Fibroblast of villous mesenchyme (primary cell): Measurements from ENCODE around the genes ARHGAP27, CRHR1, LRRC37A and ARL17A.

DNA sequence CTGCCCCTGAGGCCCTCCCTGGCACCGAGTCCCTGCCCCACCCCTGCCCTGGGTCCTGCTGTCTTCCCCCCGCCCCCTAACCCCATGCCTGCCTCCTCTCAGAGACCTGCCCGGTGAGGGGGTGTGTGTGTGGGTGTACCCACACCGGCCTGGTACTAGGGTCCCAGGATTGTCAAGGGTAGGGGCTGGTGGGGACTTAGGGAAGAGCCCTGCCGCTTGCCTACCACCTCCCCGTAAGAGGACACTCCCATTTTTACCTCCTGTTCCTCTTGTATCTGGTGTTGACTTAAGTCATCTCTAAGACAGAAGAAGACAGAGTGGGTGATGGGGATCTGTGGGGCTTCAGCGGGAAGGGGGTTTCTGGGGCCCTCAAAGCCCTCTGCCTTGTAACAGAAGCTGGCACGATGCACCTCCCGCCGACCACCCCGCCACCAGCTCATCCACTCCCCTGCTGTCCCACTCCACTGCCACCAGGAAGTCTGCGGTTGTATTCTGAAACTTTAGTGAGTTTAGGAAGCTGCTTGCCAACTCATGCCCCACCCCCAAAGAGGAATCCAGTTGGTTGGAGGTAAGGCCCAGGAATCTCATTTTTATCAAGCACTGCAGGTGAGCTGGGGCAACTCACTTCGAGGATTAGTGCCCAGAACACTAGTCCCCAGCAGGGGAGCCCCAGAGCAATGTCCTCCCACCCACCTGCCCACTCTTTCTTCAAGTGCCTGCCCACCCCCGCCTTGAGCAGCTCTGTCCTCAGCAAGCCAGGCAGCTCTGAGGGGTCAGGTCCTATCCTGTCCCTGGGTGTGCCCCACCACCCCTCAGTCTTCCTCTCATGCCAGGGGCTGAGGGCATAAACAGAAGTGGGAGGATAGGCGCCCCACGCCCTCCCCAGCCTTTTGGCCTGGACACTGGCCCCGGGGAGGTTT lies 5.5 kb downstream of the SPATA32 start:
- CAGE, long polyA plus RNA, result no peak

- CAGE, long polyA plus RNA, result no peak
Observed at GRCh38 chr17:45262743-45264076, 1.3 kb upstream of the SPATA32 start.

GRCh38 chr17:45298399-45299053 lies 18.3 kb downstream of the MAP3K14 start:
- CAGE, long polyA plus RNA, result no peak

GRCh38 chr17:45312472-45313341 lies 4.1 kb downstream of the MAP3K14 start:
- CAGE, long polyA plus RNA, result no peak

GRCh38 chr17:45432497-45433655 lies at the start of gene ARHGAP27:
ARHGAP27 (minus strand) TSS chr17:45432870.
- CAGE, long polyA plus RNA, result no peak

- CAGE, long polyA plus RNA, result no peak
Observed at GRCh38 chr17:45447153-45447832, 14.6 kb upstream of the ARHGAP27 start.

DNA sequence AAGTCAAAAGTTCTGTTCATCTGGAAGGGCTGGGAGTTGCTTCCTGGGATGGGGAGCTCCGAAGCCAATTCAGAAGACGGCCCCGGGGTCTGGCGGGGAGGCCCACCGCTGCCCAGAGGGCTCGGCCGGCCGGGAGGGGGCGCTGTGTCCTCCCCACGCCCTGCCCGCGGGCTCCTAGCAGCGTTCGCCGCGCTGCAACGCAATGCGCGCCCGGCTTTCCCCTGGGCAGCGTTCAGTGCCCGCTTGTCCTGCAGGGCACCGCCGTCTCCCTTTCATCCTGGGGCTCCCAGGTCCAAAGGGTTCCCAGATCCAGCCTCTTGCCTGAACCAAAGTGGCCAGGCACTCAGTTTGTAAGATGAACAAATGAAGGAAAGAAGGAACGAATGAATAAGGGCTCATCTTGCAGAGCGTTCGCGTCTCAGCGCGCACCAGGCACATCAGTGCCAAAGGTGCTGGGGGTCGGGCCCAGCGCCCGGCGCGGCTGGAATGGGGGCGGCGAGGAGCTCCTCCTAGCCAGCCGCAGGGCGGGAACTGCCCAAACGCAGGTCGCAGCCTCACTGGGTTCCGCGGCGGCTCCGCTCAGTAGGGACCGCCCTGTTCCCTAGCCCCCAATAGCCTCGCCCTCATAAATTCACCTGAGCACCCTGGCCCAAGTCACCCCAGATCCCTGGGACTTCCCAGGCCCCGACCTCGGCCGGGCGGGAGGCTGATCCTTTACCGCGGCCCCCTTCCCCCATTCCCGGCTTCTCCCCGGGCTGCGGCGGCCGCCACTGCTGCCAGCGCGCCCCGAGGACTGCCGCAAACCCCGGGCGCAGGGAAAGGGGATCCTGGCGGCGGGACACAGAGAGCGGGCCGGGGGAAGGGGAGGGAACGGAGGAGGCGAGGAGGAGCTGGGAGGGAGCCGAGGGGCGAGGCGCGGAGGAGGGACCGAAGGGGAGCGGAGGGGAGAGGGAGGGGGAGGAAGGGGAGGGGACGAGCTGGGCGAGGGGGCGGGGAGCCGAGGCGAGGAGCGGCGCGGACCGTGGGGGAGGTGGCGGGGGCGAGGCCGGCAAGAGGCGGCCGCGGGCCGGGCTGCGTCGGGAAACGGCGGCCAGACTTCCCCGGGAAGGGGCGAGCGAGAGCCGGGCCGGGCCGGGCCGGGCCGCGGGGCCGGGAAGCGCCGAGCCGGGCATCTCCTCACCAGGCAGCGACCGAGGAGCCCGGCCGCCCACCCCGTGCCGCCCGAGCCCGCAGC lies at the start of gene CRHR1:
CRHR1 (plus strand) TSS at position 1,079 of the 1,234 bp plus-strand sequence.
- CAGE, long polyA plus RNA, result no peak

- CAGE, long polyA plus RNA, result no peak
Observed at GRCh38 chr17:45870056-45870472, 24.3 kb upstream of the MAPT start.

GRCh38 chr17:45934990-45935583 lies 40.7 kb downstream of the MAPT start:
- CAGE, long polyA plus RNA, result no peak

GRCh38 chr17:45949030-45949593 lies 49.9 kb upstream of the STH start:
- CAGE, long polyA plus RNA, result no peak

DNA sequence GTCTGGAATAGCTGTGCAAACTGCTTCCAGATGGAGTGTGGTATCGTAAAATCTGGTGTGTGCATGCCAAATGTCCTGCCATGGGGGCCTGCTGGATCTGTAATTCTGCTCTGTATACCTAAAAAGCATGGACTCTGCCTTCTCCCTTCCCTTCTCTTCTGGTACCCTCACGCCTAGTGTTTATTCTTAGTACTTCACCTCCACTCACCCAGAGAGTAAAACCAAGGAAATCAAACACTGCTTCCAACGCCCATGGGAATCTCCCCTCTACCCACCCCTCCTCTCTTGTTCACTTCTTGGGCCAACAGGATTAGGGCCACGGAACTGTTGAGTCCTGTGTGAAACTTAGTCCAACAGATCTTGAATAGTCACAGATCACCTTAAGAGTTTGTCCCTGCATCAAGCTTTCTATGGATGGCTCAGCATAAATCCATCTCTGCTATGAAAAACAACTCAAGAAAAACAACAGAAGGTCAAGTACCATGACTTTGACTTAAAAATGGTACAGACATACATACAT lies 38.9 kb downstream of the STH start:
- CAGE, long polyA plus RNA, result no peak

GRCh38 chr17:46046746-46047148 lies 47.7 kb downstream of the STH start:
- CAGE, long polyA plus RNA, result no peak

DNA sequence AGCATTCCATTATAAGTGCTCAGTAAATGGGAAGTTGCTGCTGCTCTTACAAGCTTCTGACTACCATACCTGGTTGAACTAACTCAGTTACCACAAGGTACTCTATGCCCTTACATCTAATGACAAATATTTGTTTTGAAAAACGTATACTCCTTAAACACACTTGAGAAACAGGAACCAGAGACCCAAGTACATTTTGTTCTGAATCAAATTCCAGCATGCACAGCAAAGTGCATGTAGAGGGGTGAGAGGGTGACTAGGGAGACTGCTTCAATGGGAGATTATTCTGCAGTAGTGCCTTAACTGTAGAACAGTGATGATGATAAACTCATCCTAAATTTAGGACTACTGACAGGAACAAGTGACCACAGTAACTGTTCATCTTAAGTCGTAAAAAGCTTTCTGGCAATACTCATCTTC lies 83.5 kb downstream of the KANSL1 start:
- CAGE, long polyA plus RNA, result no peak

DNA sequence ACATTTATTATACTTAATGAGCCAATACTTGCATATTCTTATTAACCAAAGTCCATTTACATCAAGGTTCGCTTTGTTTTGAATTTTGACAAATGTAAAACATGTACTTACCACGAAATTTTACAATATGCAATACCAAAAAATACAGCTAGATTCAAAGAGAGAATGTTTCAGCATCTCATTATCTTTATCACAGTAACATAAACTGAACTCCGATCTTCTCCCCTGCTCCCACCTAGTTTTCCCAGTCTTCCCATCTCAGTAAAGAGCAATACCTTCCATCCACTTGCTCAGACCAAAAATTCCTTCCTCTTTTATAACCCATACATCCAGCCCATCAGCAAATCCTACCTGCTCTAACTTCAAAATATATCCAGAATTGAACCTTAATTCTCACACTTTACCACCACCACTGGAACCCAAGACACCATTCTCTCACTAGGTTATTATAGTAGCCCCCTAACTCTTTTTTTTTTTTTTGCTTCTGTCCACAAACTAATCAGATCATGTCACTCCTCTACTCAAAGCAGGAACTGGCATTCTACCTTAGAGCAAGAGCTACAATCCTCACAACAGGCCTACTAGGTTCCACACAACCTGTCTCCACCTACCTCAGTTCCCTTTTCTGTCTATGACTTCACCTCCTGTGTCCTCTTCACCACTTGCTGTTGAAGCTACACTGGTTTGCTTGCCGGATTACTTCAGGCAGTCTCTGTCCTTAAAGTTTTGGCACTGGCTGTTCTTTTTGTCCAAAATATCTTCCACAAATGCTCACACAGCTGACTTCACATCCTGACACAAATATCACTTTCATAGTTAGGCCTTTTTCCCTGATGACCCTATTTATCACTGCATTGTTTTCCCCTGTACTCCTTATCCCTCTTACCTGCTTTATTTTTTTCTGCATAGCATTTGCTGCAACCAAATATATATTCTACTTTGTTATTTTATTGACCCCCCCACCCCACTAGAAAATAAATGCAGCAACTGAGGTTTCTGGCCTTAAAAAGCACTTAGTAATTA lies 72.2 kb downstream of the KANSL1 start:
- CAGE, long polyA plus RNA, result no peak

GRCh38 chr17:46136799-46137702 lies 56.2 kb downstream of the KANSL1 start:
- CAGE, long polyA plus RNA, result no peak

DNA sequence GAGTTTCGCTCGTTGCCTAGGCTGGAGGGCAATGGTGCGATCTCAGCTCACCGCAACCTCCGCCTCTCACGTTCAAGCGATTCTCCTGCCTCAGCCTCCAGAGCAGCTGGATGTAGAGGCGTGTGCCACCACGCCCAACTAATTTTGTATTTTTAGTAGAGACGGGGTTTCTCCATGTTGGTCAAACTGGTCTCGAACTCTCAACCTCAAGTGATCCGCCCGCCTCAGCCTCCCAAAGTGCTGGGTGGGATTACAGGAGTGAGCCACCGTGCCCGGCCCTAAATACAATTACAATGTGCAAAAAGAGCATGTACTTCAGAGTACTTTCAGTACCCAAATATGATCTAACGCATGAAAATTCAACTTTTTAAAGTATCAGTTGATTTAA lies 24.9 kb downstream of the KANSL1 start:
- CAGE, long polyA plus RNA, result no peak

DNA sequence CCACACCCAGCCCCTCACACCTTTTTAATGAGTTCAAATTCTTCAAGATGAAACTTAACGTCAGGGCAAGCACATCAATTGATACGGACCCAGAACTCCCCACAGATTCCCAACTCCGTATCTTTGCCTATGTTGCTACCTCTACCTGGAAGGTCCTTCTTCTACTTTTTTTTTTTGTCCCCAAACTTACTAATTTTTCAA lies 11.6 kb downstream of the KANSL1 start:
- CAGE, long polyA plus RNA, result no peak

GRCh38 chr17:46260354-46260660 lies 34.6 kb upstream of the LRRC37A start:
- CAGE, long polyA plus RNA, result no peak

- CAGE, long polyA plus RNA, result no peak
Observed at GRCh38 chr17:46294821-46295379, at the start of gene LRRC37A. LRRC37A (plus strand) TSS chr17:46295131.

- CAGE, long polyA plus RNA, result no peak
Observed at GRCh38 chr17:46579533-46579816, at the start of gene ARL17A. ARL17A (minus strand) TSS chr17:46579691.